SJCRH30 (cell line): ENCODE measurements around a stretch of chr20.

- RAMPAGE, long total RNA, result no peak
These were observed 17.2 kb downstream of the GSS start for GRCh38 chr20:34938222-34939037.

GRCh38 chr20:34953047-34953549, 2.5 kb downstream of the GSS start:
- RAMPAGE, long total RNA, result no peak

DNA sequence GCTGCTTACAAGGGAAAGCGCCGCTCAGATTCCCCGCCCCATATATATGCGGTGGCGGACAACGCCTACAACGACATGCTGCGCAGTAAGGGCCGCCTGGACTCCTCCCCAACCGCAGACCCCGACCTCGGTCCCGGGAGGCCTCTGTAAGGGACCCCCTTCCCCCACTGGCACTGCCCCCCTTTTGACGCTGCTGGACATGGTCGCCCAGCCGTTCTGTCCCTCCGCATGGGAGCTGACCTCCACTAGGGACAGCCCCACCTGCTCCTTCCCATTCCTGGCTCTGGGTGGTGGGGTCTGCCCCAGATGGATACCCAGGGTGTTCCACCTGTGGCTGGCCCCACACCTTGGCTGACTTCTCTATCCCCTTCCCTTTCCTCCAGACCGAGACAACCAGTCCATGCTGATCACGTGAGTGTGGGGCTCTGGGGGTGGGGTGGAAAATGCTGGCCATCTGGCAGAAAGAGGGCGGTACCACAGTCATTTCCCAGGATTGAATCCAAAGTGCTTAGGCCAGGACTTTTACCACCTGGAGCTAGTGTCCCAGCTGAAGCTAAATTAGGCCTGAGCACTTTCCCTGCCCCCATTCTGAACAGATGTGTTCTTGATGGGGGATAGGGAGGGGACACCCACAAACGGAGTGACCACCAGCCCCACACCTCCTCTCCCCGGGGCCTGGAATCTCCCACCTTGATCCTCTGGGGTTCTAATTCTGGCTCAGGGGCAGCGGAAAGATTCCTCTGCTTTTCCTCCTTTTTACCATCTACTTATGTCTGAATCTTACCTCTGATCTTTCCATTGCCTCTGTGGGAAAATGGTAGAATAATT, 25.2 kb downstream of the MYH7B start:
- RAMPAGE, long total RNA, result no peak

- RAMPAGE, long total RNA, result no peak
These were observed 18.2 kb downstream of the TRPC4AP start for GRCh38 chr20:35074235-35074901.

DNA sequence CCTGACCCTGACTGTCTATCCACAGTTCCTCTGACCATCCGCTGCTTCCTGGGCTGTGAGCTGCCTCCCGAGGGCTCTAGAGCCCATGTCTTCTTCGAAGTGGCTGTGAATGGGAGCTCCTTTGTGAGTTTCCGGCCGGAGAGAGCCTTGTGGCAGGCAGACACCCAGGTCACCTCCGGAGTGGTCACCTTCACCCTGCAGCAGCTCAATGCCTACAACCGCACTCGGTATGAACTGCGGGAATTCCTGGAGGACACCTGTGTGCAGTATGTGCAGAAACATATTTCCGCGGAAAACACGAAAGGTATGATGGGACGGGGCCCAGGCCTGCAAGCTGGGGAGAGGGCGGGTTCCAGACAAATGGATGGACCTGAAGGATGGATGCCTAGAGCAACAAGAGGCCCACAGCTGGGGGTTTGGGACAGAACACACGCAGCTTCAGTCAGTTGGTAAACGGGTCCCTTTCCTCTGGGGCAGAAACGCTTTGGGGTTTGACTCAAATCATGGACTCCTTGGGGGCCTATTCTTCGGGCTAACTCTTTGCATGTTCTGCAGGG, 4.3 kb downstream of the PROCR start:
- RAMPAGE, long total RNA, result no peak

DNA sequence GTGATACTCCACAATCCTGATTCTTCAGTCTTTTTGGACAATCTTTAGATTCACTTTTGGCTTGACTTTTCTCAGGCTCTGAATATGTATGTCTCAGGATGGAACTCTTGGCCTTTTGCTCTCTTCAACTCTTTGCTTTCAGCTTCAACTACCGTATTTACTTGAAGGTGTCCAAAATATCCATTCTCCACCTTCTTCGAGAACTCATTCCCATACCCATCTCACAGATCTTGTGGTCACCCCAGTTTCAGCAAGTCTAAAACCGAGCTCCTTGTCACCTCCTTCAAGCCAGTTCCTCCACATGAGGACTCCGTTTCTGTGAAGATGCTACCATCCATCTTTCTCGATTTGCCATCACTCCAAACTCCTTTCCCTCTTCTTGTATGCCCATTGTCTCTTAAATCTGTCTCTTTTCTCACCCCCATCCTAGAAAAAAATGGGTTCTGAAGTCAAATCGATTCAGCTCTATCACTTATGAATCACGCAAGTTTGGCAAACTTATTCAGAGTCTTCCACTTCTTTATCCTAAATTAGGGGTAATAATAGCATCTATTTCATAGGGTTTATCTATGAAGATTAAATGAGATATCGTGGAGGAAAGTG, 1.9 kb upstream of the MMP24 start:
- RAMPAGE, long total RNA, result no peak

DNA sequence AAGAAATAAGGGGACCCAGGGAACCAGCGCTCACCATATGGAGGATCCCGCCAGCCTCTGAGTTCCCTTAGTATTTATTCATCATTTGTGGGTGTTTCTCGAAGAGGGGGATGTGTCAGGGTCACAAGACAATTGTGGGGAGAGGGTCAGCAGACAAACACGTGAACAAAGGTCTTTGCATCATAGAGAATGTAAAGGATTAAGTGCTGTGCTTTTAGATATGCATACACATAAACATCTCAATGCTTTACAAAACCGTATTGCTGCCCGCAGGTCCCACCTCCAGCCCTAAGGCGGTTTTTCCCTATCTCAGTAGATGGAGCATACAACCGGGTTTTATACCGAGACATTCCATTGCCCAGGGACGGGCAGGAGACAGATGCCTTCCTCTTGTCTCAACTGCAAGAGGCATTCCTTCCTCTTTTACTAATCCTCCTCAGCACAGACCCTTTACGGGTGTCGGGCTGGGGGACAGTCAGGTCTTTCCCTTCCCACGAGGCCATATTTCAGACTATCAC, 15.6 kb downstream of the MMP24OS start:
- RAMPAGE, long total RNA, result no peak

DNA sequence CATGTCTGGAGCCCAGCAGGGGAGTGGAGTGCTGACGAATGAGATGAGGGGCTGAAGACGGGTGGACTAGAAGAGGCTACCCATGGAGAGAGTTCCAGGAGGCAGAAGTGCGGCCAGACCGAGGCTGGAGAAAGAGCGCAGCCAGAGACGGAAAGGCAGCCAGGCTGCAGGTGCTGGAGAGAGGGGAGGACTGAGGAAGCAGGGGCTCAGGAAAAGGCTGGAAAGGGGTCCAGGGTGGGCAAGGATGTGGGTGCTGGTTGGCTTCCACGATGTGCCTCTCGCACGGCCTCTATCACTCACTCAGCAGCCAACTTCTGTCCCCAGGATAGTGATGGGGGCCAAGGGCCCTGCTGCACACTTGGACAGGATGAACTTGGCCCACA, 565 bp upstream of the EIF6 start:
- RAMPAGE, long total RNA, result no peak

- RAMPAGE, long total RNA, result no peak
These were observed 11.7 kb upstream of the FAM83C start for GRCh38 chr20:35303794-35304447.

GRCh38 chr20:35466397-35467242, 11.2 kb downstream of the CEP250 start:
- RAMPAGE, long total RNA, result no peak

DNA sequence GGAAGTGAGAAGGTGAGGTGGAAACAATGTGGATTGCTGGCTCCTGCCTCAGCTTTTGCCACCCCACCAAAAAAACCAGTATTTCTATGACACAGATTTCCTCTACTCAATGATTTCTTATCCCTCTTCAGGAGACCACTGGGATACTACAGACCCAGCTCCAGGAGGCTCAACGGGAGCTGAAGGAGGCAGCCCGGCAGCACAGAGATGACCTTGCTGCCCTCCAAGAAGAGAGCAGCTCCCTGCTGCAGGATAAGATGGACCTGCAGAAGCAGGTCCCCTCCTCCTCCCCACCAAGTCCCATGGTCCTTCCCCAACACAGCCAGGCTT, 36.2 kb downstream of the C20orf173 start:
- RAMPAGE, long total RNA, result no peak

- RAMPAGE, long total RNA, result no peak
These were observed 31.6 kb downstream of the C20orf173 start for GRCh38 chr20:35497688-35498413.

GRCh38 chr20:35601363-35602048, 14.1 kb upstream of the SPAG4 start:
- RAMPAGE, long total RNA, result no peak

GRCh38 chr20:35625914-35626976, 10.6 kb downstream of the SPAG4 start:
- RAMPAGE, long total RNA, result no peak

GRCh38 chr20:35709147-35709890, 10.1 kb downstream of the ROMO1 start:
- RAMPAGE, long total RNA, result no peak

GRCh38 chr20:35721152-35721437, 21.0 kb downstream of the RBM39 start:
- RAMPAGE, long total RNA, result no peak

DNA sequence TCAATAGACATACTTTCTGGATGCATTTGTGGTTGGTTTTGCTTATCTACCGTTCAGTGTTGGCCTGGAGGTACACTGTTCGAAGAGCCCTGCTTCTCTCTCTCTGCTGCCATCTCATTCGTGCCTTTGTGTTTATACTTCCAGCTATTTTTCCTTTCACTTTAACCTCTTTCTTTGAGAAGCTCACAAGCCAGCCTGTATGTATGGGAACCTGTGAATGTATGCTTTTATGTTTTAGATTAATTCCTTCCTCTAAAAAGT, 83.1 kb downstream of the SCAND1 start:
- RAMPAGE, long total RNA, result no peak

GRCh38 chr20:35959252-35959696, 5.0 kb upstream of the SCAND1 start:
- RAMPAGE, long total RNA, result no peak

DNA sequence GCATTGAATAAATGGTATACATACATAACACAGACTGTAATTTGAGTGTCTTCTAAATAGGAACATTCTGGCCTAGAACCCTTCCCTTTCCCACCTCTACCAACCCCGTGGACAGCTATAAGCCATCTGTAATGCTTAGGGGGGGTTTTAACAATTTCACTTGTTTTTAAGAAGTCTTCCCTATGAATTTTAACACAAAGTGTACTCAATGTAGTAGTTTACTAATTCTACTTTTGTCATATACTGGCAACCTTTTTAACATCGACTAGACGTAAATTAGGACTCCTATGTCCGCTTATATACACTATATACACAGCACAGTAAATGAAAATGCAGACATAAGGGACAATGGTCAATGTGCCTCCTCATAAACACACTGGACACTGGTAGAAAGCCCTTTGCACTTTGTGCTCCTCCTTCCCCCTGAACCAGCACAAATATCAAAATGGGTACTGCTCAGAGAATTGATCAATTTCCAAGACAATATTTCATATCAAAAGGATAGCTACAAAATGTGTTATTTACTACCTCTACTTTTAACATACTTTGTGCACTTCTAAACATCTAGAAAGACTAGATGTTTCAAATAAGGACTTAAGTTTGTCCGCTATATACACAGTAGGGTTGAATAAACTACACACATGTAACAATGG, 79.1 kb downstream of the CNBD2 start:
- RAMPAGE, long total RNA, result no peak

GRCh38 chr20:36048590-36049827, 80.6 kb downstream of the CNBD2 start:
- RAMPAGE, long total RNA, result no peak